Urinary bladder (tissue), 3 donors: ENCODE data around the genes MTRF1L, TFB1M and NOX3.

GRCh38 chr6:151506756-151507144, 12.9 kb downstream of the CCDC170 start:
- PRO-cap: no peak
- RAMPAGE, long total RNA: no peak

- PRO-cap: no peak
- RAMPAGE, long total RNA: no peak
Measured at GRCh38 chr6:151764390-151764610, 43.2 kb upstream of the ESR1 start.

GRCh38 chr6:151803688-151804218, 3.7 kb upstream of the ESR1 start:
- PRO-cap: no peak
- RAMPAGE, long total RNA: no peak

DNA sequence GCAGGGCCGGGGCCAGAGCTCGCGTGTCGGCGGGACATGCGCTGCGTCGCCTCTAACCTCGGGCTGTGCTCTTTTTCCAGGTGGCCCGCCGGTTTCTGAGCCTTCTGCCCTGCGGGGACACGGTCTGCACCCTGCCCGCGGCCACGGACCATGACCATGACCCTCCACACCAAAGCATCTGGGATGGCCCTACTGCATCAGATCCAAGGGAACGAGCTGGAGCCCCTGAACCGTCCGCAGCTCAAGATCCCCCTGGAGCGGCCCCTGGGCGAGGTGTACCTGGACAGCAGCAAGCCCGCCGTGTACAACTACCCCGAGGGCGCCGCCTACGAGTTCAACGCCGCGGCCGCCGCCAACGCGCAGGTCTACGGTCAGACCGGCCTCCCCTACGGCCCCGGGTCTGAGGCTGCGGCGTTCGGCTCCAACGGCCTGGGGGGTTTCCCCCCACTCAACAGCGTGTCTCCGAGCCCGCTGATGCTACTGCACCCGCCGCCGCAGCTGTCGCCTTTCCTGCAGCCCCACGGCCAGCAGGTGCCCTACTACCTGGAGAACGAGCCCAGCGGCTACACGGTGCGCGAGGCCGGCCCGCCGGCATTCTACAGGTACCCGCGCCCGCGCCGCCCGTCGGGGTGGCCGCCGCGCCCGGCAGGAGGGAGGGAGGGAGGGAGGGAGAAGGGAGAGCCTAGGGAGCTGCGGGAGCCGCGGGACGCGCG, 437 bp downstream of the ESR1 start:
- PRO-cap: no peak
- RAMPAGE, long total RNA: no peak

- PRO-cap: no peak
- RAMPAGE, long total RNA: no peak
Measured at GRCh38 chr6:152184742-152185850, 377.6 kb downstream of the ESR1 start.

DNA sequence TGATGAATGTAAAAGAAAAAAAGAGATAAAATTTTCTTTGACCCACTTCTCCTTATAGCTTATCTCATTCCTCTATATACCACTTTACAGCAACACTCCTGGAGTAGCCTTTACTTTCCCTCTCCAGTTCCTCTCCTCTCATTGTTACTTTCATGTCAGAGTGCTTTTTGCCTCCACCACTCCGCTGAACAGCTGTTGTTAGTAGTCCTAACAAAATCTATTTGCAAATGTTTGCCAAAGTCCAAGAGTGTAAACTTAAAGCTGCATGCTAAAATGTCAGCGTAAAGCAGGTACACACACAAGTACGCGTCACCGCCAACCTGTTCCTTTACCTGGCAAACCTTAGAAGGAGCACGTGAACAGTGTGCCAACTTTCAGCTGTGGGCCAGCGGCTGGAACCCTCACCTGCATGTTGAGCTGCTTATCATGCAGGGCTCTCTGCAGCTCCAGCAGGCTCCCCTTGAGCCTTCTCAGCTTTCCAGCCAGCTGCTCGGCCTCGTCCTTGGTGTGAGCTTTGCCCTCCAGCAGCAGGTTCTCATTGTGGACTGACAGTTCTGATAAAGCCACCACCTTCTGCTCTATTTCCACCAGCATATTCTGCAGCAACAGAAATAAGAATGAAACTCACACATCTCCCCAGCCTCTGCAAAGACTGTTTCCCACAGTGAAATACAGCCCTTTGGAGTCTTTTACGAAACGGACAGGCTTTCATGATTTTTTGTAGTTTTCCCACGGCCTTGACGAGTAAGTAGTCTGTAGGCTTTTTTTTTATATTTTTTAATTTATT, 359.3 kb downstream of the SYNE1 start:
- PRO-cap: no peak
- RAMPAGE, long total RNA: no peak

GRCh38 chr6:153002567-153003217, at the start of gene MTRF1L:
Gene MTRF1L (minus strand): TSS chr6:153002709.
- PRO-cap: bidirectional peak, plus-strand start at chr6:153002841, minus-strand start at chr6:153002689
- RAMPAGE, long total RNA: no peak

- PRO-cap: no peak
- RAMPAGE, long total RNA: no peak
Measured at GRCh38 chr6:153129694-153130333, 1.3 kb downstream of the RGS17 start.

GRCh38 chr6:154250068-154250363, 106.6 kb downstream of the IPCEF1 start:
- PRO-cap: no peak
- RAMPAGE, long total RNA: no peak

- PRO-cap: no peak
- RAMPAGE, long total RNA: no peak
Measured at GRCh38 chr6:154501182-154501827, 9.2 kb downstream of the CNKSR3 start.

- PRO-cap: no peak
- RAMPAGE, long total RNA: no peak
Measured at GRCh38 chr6:154526852-154527497, 16.5 kb upstream of the CNKSR3 start.

DNA sequence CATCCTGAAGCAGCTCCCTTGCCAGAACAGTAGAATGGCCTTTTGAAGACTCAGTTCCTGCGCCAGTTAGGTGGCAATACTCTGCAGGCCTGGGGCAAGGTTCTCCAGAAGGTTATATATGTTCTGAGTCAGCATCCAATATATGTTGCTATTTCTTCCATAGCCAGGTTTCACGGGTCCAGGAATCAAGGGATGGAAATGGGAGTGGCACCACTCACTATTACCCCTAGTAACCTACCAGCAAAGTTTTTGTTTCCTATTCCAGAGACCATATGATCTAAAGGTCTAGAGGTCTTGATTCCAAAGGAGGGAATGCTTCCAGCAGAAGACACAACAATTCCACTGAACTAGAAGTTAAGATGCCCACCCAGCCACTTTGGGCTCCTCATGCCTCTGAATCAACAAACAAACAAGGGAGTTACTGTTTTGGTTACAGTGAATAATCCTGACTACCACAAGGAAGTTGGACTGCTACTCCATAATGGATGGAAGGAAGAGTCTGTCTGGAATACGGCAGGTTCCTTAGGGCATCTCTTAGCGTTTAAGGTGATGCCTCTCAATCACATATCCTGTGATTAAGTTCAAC, 56.6 kb upstream of the CNKSR3 start:
- PRO-cap: no peak
- RAMPAGE, long total RNA: no peak

DNA sequence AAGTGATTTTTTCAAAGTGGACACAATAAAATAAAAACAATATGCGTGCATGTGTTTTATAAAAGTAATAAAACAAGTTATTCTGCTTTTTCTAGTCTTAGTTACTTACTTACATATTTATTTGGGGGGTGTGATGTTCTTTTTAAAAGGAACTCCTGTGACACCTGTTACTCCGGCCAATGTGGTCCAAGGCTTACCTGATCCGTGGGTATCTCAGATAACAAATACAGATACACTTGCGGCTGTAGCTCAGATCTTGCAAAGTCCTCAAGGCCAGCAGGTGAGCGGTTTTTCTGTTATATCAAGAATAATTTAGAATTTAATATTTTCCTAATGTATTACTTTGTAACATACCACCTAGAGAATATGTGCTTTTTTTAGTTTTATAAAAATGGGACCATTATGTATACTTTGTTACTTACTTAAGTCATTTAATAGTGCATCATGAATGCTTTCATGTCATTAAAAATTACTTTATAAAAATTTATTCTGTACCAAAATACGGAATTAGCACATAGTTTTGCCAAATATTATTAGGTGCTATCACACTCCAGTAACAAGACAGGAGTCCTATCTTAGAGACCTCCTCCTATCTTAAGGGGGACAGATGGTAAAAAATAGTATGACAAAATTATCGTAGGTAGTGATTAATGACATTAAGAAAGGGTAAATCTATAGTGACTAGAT, 61.8 kb downstream of the SCAF8 start:
- PRO-cap: no peak
- RAMPAGE, long total RNA: no peak

GRCh38 chr6:155128405-155128922, 133.3 kb downstream of the TIAM2 start:
- PRO-cap: unidirectional peak, plus-strand start at chr6:155128703
- RAMPAGE, long total RNA: no peak

DNA sequence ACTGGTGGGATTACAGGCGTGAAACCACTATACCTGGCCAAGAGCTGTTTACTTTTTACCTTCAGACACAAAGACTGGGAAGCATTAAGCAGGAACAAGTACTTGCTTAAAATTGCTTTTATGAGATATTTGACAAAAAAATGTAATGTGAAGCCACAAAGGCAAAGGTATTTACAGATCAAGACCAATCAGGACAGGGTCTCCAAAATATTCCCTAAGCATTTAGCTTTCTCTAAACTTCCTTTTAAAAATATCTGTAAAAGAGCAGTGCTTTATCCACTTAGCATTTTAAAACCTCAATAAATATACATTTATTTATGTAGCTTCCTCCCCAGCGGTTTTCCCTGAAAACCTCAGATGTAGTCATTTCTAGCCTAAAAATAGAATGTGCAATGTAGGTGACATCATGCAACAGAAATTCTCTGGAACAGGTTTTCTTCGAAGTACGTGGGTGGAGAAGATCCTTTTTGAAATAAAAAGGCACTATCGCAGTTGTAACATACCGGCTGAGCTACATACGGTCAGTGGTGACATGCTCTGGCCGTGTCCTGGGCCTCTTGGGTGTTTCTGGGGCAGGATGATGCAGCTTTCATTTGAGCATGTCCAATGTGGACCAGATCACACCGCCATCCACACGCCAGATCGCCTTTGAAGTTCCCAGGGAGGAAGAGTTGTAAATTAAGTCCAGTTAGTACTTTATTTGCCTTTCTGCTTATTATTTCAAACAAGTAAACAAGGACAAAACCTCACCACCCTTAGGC, 109.7 kb upstream of the CLDN20 start:
- PRO-cap: no peak
- RAMPAGE, long total RNA: no peak

GRCh38 chr6:155313961-155314384, 311 bp downstream of the TFB1M start:
- PRO-cap: no peak
- RAMPAGE, long total RNA: no peak

DNA sequence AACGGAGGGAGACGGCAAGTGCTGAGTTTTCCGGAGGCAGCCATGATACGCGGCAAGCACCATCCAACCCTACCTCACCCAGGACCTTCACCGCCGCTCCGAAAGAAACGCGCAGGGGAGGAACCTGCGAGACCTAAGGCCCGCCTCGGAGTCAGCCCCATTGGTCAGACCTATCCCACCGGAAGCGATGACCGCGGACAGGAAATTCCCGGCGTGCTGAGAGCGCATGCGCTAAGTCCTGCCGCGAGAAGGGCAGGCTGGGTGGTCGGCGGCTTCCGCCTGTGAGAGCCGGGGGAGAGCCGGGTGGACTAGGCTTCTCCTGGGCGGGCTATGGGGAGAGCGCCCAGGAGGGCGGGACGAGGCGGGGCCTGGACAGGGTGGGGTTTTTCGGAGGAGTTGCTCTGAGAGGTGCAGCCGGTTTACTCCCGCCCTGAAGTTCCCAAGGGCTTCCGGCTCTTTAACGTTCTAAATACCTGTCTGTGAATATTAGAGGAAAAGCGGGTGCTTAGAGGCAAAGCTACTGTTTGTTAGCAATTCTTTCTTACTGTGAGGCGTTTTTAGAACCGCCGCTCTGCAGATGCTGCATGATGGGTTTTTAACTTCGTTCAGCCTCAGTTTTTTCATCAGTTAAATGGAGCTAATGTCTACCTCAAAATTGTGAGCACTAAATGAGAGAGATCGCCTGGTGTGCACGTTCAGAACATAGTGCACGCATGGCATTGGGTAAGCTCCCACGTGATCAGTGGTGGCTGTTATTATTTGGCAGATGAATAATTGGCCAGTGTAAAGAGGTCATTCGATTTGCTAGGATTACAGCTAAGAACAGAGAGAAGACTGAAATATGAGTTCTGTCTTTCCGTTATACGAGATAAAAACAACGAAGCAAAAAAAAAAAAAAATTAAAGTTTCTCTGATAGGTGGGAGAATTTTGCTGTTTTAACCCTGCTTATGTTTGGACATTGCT, at the start of gene TFB1M:
TSS of gene TFB1M (minus strand) at position 100 of the 964 bp plus-strand sequence.
- PRO-cap: bidirectional peak, plus-strand start at position 234 of the sequence, minus-strand start at position 100 of the sequence
- RAMPAGE, long total RNA: start-site peak on the minus strand centred at position 90 of the sequence, 58 bp wide, 51 and 97 reads in 2 replicates

DNA sequence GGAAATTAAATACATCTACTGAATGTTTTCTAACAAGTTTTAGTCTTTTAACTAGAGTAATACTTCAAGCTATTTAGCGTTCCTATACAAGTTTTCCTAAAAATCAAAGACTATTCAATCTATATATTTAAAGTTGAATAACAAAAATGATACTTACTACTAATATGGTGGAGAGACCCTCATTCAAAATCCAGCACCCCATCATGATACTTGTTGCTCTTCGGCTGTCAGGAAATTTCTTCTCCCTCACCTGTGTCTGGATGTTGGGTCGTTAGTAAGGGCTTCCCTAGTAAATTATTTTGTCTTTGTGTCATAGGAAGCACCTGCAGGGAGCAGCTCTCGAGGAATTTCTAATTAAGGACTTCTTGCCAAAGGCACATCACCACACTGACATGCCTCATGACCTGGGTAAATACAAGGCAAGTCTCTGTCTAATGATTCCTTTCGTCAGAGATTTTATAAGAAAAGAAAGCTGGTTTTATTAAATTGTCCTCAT, at the start of gene NOX3:
TSS of gene NOX3 (minus strand) at position 244 of the 496 bp plus-strand sequence.
- PRO-cap: no peak
- RAMPAGE, long total RNA: no peak

- PRO-cap: no peak
- RAMPAGE, long total RNA: no peak
Measured at GRCh38 chr6:155549113-155549514, 93.5 kb upstream of the NOX3 start.

DNA sequence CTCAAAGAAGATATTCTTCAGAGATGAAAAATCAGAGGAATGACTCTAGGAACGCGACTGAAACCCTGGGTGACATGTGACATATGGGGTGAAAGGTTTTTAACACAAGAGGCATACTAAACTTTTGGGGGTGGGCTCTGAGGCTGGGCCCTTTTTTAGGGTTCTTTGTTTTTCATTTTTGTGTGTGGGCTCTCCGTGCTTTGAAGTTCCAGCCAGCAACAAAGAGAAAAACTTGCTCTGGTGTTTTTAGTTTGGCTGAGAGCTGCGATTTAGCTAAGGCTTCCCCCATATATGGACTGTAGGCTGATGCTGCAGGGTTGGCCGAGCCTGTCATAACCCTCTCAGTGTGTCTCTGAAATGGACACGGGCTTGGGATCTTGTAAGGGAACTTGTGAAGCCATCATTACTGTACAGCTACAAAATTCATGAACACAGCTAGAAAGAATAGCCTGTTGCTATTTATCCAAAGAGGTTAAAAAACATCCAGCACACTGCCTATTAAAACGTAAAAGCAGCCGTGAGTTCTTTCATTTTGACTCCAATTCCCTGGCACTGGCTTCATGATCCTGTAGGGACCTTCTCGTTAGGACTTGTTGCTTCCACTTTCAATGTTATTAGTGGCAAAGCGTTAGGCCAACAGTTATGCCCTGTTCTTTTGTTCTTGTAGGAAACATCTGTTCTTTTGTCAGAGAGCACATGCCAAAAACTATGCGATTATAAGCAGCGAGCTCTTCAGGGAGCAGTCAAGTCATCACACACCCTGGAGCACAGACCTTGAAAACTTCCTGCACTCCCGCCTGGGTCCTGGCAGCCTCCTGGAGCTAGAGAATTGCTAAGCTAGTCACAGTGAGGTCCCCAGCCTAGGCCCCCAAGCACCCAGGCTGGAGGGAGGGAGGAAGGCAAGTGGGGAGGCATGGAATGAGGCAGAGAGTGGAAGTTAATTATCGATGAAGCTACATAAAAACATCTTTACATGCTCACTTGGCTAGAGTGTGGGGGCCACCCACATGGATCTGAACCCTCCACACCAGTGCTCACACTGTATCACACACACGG, 609.7 kb upstream of the ARID1B start:
- PRO-cap: unidirectional peak, minus-strand start at position 544 of the sequence
- RAMPAGE, long total RNA: no peak